Left lung (tissue), 1 donor: ENCODE results near the genes CTNNBIP1, LZIC and MAD2L2.

GRCh38 chr1:9909921-9910451 is at the start of gene CTNNBIP1:
TSS of gene CTNNBIP1 (minus strand) at chr1:9910269.
- PRO-cap: bidirectional peak, plus-strand start at chr1:9910725, minus-strand start at chr1:9910255

DNA sequence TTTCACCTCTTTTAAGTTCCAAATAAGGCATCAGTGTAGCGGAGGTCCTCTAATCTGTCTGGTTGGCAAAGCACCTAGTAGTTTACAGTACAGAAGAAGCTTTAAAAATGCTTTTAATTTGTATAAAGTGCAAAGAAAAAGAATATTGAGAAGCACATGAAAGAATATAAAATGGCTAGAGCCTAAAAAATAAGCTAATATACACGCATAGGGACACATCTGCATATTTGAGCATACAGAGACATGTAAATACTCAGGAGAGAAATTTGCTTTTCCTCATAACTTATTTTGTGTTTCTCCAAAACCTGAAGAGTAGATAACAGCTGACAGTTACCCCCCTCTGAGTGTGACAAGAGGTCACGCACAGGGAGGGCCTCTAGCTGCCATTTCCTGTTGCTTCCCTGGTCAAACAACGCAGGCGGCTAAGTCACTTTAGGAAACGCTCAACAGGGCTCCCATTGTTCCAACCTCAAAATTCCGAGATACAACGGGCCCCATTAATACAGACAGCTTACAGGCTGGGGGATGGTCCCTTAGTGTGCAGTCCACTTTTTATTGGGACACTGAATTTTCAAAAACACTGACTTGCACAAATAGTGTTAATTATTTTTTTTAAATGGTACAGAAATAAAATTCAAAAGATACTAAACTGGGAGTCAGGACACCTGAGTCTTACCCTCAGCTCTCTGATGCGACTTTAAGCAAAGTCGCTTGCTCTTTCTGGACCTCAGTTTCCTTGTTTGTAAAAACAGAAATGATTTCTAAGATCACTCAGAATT is 13.8 kb downstream of the LZIC start:
- PRO-cap: no peak

DNA sequence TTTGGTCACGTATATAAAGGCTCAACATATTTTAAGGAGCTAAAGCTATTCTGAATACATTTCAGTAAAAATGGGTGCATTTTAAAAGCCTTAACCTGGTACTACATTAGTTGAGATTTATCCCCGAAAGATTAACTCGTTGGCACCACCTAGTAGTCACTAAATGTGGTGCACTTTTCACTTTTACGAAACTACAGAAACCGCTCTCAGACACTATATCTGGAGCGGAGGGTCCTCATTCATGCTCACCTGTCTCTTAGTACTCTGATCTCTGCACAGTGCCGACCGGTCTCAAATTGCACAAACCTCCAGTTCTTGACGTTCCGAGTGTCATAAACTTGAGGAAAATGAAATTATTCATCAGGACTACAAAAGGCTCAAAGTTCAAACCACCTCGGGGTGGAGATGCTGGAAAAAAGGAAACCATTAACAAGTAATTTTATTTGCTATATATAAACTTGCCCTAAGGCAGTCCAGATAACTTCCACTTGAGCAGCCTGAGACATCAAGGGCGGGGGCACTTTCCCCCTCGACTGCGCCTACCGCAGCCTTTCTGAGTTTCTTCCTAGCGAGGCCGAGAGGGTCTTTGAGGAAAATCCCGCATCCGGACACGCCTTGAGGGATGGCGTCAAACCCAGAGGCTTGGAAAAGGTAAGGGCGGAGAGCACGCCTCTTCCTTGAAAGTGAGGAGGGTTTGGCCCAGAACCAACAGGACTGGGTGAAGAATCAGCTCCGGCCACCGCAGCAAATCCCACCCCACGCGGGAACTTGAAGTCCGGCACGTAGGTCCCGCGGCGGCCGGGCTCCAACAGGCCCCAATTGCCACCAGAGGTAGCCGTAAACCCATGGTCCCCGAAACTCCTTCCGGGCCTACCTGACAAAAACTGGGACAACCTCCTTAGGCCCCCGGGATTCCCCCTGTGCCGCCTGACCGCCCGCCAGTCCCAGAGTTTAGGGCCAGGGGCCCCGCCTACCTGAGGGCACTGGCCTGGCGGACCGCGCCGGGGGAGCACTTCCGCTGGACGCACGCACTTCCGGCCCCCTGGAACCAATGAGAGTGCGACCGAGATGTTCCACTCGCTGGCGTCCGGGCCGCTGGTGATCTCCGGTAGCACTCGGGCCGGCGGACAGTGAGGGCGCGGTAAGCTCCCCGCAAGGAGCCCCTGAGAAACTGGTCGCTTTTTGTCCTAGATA is at the start of gene LZIC:
Gene LZIC, minus strand, starts transcription at position 1,017 of the 1,194 bp plus-strand sequence.
- PRO-cap: bidirectional peak, plus-strand start at position 711 of the sequence, minus-strand start at position 588 of the sequence; bidirectional peak, plus-strand start at position 1,114 of the sequence, minus-strand start at position 872 of the sequence

DNA sequence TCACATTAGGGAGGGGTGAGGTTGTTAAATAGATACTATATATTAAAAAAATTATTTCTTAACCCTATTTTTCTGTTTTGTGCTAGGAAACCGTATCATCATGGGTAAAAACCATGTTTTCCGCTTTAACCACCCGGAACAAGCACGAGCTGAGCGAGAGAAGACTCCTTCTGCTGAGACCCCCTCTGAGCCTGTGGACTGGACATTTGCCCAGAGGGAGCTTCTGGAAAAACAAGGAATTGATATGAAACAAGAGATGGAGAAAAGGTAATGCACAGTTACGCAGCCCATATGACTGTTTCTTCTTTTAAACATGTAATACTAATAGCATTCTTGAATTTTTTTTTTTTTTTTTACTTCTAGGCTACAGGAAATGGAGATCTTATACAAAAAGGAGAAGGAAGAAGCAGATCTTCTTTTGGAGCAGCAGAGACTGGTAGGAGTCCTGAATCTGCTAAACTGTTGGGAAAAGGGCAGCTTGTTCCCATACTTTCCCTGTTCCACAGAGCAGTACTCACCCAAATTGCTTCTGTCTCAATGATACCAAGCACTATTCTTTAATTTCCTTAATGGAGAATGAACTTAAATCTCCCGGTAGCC is 86.5 kb downstream of the KIF1B start:
- PRO-cap: no peak

- PRO-cap: no peak
Observed at GRCh38 chr1:10324462-10325118, 74.3 kb upstream of the PGD start.

DNA sequence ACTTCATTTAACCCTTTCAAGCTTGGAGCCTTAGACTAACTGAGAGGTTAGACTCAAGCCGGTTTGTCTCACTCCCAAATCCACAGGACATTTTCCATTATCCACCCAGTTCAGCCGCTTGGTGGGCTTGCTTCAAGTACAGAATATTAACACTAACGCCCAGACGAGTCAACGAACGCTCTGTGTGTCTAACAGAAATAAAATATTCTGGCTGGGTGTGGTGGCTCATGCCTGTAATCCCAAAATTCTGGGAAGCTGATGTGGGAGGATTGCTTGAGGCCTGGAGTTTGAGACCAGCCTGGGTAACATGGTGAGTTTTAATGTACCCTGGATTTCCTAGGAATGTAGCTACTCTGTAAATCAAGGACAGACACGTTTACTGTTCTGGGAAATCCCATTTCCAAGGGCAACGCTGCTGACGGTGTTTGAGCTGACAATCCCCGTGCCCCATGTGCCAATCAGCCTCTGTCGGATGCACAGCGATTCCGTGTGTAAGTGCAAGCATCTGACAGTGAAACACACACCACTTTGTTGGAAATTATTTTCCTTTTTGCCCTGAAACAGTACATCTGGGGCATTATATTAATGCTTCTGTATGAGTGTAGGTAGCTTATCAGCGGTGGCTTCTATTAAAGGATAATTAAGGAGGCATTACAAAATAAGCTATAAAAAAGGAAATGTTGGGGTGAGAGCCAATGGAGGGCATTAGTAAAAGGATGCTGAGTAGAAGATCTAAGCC is 8.0 kb downstream of the CORT start:
- PRO-cap: no peak

DNA sequence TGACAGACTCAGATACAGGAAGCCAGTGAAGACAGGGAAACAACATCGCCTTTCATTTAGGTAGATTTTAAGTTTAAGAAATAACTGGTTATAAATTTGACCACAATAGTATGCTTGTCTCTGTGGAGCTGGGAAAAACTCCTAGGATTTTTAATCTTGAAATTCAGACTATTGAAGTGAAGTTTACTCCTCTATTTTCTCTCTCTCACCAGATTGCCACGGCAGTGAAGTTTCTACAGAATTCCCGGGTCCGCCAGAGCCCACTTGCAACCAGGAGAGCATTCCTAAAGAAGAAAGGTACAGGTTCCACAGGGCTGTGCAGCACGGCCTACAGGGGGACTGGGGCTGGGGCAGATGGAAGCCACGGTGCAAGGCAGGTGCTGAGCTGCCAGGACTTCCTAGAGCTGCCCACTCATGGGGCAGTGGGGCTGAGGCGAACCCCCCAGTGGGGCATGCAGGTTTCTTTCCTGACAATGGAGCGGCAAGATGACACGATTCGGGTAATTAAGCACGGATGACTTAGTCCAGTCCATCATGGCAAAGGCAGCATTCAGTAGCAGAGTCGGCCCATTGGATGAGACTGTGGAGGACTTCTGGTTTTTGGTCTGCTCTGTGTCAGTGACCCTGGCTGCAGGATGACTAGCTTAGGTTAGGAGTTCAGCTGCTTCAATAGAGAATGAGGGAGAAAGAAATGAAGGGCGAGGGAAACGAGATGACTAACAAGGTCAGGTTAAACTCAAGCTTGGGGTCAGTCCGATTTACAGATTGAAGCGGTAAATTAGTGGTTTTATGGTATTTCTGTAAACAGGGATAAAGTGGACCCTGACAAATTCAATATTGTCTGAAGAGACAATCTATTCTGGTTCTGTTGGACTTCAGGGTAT is 61.5 kb downstream of the PEX14 start:
- PRO-cap: no peak

DNA sequence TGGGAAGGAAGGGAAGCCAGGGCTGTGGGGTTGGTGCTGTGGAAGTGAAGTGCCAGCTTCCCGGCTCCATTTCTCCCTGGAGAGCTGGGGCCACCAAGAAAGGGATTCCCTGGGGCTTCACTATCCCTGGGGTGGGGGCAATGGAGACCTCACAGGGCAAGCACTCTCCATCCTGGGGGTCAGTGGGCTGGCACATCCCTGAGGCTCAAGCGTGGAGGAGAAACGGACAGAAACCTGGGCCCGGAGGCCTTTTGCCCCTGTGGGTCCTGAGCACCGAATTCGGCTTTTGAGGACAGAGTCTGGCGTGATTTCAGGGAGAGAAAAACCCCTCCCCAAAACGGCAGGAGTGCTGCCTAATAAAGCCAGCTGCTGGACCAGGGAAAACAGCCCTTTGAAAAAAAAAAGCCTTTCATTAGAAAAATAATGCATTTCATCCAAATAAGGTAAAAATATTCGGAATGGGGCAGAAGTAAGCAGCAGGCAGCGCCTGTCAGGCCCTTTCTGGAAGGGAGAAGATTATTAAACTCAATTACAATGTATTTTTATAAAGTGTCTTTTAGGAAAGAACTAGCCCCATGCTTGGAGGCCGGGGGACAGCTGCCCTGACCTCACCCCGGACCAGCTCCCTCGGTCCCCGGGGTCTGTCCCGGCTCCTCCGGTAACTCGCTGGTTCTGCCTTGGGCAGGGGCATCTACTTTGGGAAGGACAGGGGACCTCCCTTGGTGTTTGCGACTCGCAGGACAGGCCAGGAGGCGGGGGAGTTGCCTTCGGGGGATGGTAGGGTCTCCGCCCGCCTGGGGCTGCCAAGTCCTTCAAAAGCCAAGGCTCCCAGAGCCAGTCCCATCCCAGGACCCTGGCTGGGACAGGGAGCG is 157.6 kb downstream of the PEX14 start:
- PRO-cap: unidirectional peak, minus-strand start at position 288 of the sequence

DNA sequence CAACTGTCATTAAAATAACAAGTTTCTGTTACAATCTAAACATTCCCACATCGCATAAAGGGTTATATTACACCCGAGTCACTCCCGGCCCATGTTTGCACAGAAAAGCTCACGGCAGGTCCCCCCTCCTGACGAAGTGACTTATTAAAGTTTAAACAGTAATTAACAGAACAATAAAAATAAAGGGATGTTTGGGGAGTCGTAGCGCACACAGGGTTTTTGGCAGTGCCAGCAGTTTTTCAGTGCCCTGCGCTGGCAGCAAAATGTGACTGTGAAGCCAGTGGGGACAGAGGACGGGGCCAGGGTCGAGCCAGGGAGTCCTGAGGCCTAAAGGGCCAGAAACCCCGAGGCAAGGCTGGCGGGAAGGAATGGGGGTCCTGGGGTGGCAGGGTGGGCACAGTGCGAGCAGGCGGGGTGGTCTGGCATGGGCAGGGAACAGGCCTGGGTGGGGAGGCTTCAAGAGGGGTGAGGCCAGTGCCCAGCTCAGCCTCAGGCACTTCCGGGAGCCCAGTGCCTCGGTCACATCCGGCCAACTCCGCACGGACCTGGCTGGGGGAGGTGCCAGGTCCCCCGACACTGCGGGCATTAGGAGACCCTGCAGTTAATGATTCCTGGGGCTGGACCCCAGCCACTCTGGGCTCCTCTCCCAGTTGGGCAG is 121.3 kb downstream of the CASZ1 start:
- PRO-cap: no peak

- PRO-cap: no peak
Observed at GRCh38 chr1:10734844-10736088, 61.2 kb downstream of the CASZ1 start.

DNA sequence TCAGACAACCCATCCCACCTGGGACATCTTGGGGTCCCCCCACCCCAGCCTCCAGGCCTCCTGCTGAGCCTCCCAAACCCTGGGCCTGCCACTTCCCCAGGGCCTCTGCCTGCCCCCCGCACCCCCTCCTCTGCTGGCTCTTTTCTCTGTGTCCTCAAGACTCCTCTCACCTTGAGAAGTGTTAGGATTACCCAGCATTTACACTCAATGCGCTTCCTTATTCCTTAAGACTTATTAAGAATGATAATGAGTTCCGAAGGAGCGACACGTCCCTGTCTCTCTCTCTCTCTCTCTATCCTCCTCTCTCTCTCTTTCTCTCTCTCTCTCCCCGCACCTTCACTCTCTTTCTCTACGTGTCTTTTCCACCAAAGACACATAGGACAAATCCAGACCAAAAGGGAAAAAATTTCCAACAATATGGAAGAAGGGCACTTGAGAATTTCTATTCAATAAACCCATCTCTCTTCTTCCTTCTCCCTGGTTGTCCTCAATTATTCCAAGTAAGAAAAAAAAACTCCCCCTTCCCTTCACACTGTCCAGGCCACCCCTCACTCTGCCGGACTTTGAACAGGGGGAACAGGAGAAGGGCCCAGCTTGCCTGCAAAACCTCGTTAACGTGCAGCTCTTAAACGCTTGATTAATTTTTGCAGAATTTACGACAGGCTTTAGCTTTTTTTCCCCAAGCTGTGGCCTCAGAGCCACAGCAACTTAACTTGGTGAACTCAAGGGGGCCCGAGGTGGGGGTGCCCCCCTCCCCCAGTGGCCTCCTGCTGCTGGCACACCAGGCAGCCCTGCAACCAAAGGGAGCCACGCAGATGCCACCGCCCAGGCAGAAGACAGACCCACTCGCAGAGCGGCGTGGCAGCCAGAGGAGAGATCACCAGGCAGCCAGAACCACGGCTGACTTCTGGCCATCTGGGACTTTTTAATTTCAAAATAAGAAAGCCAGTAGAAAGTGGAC is 6.9 kb downstream of the CASZ1 start:
- PRO-cap: no peak

- PRO-cap: bidirectional peak, plus-strand start at chr1:10804574, minus-strand start at chr1:10804506
Observed at GRCh38 chr1:10803738-10804928, 7.7 kb upstream of the CASZ1 start.

- PRO-cap: no peak
Observed at GRCh38 chr1:10824900-10825291, 28.4 kb upstream of the CASZ1 start.

GRCh38 chr1:11352858-11353200 is 79.8 kb downstream of the UBIAD1 start:
- PRO-cap: no peak

- PRO-cap: unidirectional peak, plus-strand start at chr1:11396207
Observed at GRCh38 chr1:11396091-11396314, 83.0 kb upstream of the DISP3 start.

DNA sequence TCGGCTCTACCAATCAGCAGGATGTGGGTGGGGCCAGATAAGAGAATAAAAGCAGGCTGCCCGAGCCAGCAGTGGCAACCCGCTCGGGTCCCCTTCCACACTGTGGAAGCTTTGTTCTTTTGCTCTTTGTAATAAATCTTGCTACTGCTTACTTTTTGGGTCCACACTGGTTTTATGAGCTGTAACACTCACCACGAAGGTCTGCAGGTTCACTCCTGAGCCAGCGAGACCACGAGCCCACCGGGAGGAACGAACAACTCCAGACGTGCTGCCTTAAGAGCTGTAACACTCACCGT is 44.8 kb downstream of the FBXO2 start:
- PRO-cap: no peak

DNA sequence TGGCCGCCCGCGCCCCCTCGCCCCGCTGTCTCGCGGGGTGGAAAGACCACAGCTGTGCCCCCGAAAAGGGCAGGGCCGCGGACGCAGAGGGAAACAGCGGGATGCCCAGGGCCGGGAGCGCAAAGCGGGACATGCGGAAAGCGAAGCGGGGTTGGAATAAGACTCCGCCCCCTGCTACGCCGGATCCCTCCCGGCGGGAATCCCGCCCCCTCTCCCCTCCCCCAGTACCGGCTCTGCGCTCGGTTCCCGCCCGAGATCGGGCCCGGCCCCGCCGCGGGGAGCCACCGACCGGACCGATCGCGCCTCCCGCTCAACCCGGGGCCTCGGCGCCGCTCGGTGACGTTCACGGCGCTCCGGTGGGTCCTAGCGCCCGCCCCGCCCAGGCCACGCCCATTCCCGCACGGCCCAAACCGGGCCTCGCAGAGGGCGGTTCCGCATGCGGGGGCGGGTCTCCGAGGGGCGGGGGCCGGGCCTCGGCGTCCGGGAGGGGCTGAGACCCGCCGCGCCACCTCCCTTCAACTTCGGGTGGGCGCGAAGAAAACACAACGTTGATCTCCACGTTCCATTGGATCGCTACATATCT is at the start of gene MAD2L2:
Gene MAD2L2, minus strand, starts transcription at position 338 of the 583 bp plus-strand sequence.
- PRO-cap: bidirectional peak, plus-strand start at position 518 of the sequence, minus-strand start at position 335 of the sequence

GRCh38 chr1:11729415-11730067 is 6.4 kb upstream of the AGTRAP start:
- PRO-cap: bidirectional peak, plus-strand start at chr1:11729784, minus-strand start at chr1:11729673

DNA sequence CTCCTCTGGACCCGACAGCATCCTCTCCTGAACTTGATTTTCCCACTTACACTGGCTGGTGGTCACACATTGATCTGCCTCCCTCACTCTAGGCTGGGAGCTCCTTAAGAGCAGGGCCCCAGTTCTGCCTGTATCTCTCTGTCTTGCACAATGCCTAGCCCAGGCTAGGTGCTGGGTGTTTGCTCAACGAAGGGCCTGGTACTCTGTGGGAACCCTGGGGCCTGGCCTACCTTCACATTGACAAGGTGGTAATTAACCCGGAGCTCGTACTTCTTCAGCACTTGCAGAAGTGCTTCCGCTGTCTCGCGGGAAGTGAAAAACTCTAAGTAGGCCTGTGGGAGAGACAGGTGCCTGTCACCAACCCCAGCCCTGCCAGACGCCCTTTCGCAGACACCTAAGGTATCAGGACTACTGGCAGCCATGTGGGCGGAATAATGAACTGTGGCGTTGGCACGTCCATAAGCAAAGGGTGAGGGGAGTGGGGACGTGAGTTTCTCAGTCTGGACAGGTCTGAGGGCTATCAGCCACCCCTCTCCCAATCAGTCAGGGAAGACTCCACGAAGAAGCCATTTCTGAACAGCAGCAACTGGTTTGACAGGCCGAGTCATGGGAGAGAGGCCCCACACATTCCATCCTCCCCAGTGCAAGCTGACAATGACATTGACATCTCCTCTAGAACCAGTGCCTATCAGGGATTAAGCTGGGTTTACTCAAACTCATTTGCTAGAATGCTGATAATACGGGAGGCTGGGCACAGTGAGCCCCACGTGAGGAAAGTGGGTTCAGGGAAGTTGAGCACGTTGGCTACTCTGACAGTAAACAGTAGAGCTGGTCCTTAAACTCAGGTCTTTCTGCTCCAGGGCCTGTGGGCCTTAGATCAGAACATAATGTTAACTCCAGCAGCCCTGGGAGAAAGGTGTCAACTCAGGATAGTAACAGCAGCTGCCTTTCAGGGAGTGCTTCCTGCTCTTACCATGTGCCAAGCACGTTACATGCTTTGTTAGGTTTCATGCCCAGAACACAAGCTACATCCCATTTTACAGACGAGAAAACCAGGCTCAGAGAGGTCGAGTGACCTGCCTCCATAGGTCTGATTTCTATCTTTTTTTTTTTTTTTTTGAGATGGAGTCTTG is 13.3 kb downstream of the MTHFR start:
- PRO-cap: no peak

- PRO-cap: bidirectional peak, plus-strand start at chr1:11805216, minus-strand start at chr1:11804946
Observed at GRCh38 chr1:11804732-11805438, 879 bp downstream of the MTHFR start.